ENCODE results near the gene KCNJ6.

DNA sequence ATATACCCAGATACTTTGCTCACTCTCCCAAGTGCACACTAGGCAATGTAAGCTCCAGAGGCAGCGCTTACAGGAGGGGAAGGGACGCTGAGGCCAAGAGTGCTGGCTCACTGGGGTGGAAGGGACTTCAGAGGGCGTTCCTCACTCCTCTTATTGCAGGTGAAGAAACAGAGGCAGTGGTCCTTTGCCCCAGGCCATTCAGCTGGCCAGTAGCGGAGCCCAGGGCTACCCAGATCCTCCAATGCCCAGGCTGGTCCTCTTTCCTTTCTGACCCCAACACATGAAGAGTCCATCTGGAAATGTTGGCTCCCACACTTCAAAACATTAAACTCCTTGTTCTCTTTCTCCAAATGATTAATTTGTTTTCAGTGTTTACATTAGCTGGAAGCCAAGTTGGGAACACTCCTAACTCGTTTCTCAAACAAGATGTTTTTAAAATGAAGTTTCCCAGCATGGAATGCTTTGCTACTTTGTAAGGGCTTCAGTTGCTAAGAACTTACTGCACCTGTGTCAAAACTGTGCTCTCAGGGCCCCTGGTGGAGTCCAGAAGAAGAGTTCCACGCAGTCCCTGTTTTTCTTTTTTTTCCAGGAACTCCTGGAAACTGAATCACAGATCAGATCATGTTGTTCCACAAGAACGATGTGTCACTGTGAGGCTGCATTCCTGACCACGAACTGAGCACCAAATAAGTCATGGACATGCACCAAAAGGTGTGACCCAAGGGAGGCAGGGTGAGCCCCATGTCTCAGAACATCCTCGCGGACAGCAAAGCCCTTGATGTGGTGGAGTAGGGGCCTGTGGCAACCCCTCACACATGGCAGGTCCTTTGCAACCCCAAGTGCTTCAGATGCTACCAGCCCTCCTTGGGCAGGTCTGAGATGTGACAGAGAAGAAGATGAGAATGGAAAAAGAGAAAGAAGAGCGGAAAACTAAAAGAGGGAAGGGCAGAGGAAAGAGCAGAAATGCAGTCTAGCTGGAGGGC is 257.4 kb downstream of the KCNJ6 start:
- PRO-cap: no peak
- RAMPAGE, long total RNA, 5 experiments: no peak in any of the 5 experiments
- RRBS: no CpG with 5 or more reads among the region's 11 CpGs

- PRO-cap: no peak
- RAMPAGE, long total RNA, 5 experiments: no peak in any of the 5 experiments
- RRBS: no CpG with 5 or more reads among the region's 6 CpGs
These were observed 87.3 kb downstream of the KCNJ6 start for GRCh38 chr21:37828892-37829480.

- PRO-cap: no peak
- RAMPAGE, long total RNA, 5 experiments: start-site peak on the minus strand in 2 of 5 experiments, at chr21:37916075-37916115 at its widest, 6 to 7 reads per replicate
- RRBS: 10% methylated on average over 20 of the region's 76 CpGs
These were observed at the start of gene KCNJ6 for GRCh38 chr21:37915848-37916837. KCNJ6 (minus strand) TSS chr21:37916457.

- PRO-cap: no peak
- RAMPAGE, long total RNA, 5 experiments: no peak in any of the 5 experiments
- RRBS: no CpG with 5 or more reads among the region's 25 CpGs
These were observed 135.5 kb upstream of the KCNJ15 start for GRCh38 chr21:38121183-38121782.

DNA sequence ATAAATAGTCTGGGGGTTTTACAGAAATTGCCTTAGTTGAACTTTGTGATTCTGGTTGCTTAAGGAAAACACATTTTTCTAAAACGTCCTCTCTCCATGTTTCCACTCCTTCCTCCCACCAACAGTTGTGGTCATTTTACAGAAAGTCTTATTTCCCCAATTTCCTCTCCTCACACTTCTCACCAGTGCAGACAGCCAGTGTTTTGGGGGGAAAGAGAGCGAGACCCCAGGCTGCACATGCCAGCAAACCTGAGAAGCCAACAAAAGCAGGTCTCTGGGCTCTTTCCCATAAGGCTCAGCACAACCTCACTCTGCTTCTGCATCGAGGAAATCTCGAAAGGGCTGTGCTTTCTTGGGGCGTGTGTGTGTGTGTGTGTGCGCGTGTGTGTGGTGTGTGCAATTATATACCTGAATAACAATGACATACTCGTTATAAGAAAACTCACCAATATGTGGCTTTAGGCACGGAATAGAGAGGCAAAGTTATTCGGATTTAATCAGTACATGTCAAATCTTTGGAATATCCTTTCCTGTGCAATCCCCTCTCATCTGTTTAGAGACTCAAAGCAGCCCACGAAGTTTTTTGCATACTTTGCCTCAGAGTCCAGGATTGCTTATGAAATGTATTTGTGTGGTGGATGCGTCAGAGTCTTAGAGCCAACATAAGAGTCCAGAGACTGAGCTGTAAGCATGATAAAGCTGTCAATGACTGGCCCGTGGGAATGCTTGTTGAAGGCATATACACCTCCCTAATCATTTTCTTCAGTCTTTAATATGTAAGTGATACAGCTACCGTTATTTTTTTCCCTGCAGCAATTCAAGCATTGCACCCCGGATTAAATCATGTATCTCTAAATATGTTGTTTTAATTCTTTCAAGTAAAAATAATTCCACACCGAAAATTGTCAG is 2.1 kb downstream of the KCNJ15 start:
- PRO-cap: no peak
- RAMPAGE, long total RNA, 5 experiments: start-site peak on the minus strand in 1 of 5 experiments, centred at position 340 of the sequence, 14 reads per replicate
- RRBS: no CpG with 5 or more reads among the region's 16 CpGs

GRCh38 chr21:38351581-38352646 is 95.1 kb downstream of the KCNJ15 start:
- PRO-cap: no peak
- RAMPAGE, long total RNA, 5 experiments: no peak in any of the 5 experiments
- RRBS: no CpG with 5 or more reads among the region's 12 CpGs

- PRO-cap: no peak
- RAMPAGE, long total RNA, 5 experiments: no peak in any of the 5 experiments
- RRBS: no CpG with 5 or more reads among the region's 16 CpGs
These were observed 4.3 kb downstream of the ERG start for GRCh38 chr21:38493734-38494548.

- PRO-cap: no peak
- RAMPAGE, long total RNA, 5 experiments: no peak in any of the 5 experiments
- RRBS: no CpG with 5 or more reads among the region's 4 CpGs
These were observed 19.4 kb upstream of the ETS2 start for GRCh38 chr21:38786199-38786777.

GRCh38 chr21:38787227-38788318 is 18.2 kb upstream of the ETS2 start:
- PRO-cap: bidirectional peak, plus-strand start at chr21:38787838, minus-strand start at chr21:38787660
- RAMPAGE, long total RNA, 5 experiments: no peak in any of the 5 experiments
- RRBS: 32% methylated on average over 5 of the region's 23 CpGs

GRCh38 chr21:38802592-38803633 is 2.8 kb upstream of the ETS2 start:
- PRO-cap: no peak
- RAMPAGE, long total RNA, 5 experiments: no peak in any of the 5 experiments
- RRBS: no CpG with 5 or more reads among the region's 12 CpGs

GRCh38 chr21:38804363-38805412 is 1.0 kb upstream of the ETS2 start:
- PRO-cap: bidirectional peak, plus-strand start at chr21:38805203, minus-strand start at chr21:38805130
- RAMPAGE, long total RNA, 5 experiments: no peak in any of the 5 experiments
- RRBS: 11% methylated on average over 15 of the region's 39 CpGs

DNA sequence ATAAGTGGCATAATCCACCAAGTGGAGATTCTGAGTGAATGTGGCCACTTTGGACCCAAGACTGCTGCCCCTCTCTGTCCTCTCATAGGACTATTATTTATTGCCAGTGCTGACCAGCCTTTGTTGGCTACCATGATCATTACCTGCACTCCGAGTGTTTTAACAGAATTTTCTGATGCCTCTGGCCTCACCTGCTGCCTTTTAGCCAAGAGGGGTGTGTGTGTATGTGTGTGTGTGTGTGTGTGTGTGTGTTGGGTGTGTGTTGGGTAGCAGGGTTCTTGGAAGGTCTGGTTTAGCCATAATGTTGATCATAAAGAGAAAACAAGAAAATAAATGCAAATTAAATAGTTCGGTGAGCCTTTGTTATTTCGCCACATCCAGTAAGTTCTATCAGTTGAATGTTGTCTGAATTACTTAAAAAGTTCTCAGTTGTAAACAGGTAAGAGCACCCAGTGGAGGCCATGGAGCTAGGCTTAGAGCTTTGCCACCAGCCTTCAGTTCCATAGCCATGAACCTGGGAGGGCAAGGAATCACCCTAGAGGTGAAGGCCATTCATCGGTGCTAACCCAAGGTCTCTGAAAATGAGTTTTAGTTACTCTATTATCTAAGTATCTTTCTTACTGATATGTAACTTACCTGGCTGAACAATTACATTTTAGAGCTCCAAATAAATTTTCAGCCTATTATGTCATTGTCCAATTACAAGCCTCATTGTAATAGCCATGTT is 2.8 kb downstream of the ETS2 start:
- PRO-cap: no peak
- RAMPAGE, long total RNA, 5 experiments: start-site peak on the plus strand in 1 of 5 experiments, centred at positions 83 to 227 of the sequence, 7 to 8 reads per replicate
- RRBS: no CpG with 5 or more reads among the region's 4 CpGs

DNA sequence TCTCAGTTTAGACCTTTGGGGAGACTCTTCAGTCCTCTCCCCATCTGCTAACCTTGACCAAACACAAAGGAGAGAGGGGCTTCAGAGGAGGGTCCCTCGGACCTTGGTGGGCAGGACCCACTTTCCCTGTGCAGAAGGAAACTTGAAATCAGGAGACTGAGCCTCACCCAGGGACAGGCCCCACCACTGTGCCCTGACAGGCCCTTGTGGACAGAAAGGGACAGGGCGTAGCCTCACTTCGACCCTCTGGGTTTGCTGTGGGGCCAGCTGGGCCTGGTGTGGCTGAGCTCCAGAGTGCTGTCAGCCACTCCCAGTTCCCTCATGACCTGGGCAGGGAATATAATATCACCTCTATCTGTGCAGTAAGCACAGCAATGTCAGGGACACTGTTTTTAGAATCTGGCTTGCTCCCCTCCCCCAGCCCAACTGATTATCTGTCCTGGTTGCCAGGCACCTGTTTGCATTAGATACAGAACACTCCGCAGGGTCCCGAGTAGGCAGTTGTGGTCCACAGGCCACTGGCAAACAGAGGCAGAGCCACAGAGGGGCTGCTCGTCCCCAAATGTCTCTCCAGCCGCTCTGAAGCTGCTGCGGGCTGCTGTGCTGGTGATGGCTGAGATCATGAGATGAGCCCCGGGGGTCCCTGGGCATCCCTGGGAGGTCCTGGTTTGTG is 51.4 kb downstream of the ETS2 start:
- PRO-cap: no peak
- RAMPAGE, long total RNA, 5 experiments: no peak in any of the 5 experiments
- RRBS: no CpG with 5 or more reads among the region's 9 CpGs

- PRO-cap: no peak
- RAMPAGE, long total RNA, 5 experiments: no peak in any of the 5 experiments
- RRBS: no CpG with 5 or more reads among the region's 15 CpGs
These were observed 104.9 kb downstream of the ETS2 start for GRCh38 chr21:38910263-38911345.

DNA sequence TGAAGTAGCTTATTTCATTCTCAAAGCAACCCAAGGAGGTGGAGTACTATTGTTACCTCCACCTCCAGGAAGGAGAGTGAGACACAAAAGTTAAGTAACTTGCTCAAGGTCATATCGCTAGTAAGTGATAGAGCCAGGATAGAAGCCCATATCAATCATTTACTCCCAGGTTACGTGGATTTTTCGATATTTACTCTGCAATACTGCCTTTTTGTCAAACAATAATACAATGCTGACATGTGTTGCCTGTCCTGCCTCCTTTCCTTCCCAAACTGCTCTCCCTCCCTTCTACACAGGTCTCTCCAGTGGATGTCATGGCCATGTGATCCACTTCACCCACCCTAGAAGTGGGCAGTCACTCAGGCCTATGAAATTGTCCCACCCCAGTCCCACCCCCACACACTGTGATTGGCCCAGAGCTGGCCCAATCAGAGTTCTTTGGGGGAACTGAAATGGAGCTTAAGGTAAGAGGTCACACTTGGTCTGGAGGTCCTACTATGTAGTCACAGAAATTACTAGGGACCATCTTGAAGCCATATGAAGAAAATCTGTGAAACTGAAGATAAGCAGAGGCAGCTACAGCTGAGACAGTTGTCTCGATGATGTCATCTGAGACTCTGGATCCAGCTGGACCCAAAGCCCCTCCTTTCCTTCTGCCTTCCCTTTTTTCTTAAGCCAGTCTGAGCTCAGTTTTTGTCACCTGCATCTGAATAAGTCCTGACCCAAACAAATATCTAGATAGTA is 143.1 kb downstream of the ETS2 start:
- PRO-cap: no peak
- RAMPAGE, long total RNA, 5 experiments: no peak in any of the 5 experiments
- RRBS: no CpG with 5 or more reads among the region's 4 CpGs

GRCh38 chr21:38985015-38986006 is 179.6 kb downstream of the ETS2 start:
- PRO-cap: no peak
- RAMPAGE, long total RNA, 5 experiments: no peak in any of the 5 experiments
- RRBS: 20% methylated on average over 5 of the region's 24 CpGs

DNA sequence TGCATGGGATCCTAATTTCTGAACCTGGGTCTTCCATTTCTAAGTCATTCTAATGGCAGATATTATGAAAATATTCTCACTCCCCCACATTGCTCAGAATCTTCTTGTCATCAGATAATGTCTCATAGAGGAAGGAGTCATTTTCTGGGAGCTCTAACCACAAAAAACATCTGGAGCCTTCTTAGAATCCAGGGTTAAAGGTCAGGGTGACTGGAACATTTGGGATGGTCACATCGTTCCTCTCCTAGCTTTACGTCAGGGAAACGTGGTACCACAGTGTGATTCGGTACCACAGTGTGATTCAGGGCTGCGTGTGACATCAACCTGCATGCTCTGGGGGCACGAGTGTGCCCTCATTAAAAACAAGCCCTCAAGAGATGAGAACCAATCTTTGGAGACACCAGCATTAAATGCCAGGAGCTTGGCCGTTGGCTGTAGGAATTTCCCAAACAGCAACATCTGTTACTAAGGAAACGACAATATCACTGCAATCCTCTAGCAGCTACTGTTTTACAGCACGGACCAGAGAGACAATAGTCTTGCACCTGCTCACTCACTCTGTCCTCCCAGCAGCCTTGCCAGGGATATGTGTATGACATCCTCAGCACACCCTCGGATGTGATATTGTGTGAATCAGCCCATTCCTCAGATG is 179.1 kb downstream of the PSMG1 start:
- PRO-cap: unidirectional peak, plus-strand start at position 304 of the sequence
- RAMPAGE, long total RNA, 5 experiments: no peak in any of the 5 experiments
- RRBS: no CpG with 5 or more reads among the region's 10 CpGs

DNA sequence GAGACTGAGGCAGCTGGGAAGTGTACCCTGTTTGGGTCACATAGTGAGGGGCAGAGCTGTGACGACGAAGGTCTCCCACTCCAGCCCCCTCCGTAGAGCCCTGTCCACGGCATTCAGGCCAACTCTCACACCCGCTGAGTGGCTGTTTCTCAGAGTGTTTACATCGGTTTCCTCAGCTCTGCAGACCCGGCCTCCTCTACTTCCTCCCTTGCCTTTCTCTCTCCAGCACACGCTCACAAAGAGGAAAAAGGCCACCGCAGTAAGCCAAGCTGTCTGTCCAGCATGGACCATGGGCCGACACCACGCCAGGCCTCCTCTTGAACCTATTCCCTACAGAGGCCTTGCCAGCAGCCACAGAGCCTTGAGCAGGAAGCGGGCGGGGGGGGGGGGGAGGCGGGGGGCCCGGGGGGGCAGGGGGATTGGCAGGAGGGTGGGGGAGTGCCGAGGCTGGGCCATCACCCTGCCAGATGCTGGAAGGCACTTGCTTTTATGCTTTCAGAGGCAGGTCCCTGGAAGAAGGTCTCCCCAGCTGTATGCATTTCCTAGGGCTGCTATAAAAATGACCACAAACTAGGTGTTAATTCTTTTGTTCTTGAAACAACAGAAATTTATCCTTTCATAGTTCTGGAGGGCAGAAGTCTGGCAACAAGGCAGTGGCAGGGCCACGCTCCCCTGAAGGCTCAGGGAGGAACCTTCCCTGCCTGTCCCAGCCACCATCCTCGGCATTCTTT is 178.4 kb downstream of the PSMG1 start:
- PRO-cap: bidirectional peak, plus-strand start at position 504 of the sequence, minus-strand start at position 325 of the sequence
- RAMPAGE, long total RNA, 5 experiments: no peak in any of the 5 experiments
- RRBS: no CpG with 5 or more reads among the region's 18 CpGs

DNA sequence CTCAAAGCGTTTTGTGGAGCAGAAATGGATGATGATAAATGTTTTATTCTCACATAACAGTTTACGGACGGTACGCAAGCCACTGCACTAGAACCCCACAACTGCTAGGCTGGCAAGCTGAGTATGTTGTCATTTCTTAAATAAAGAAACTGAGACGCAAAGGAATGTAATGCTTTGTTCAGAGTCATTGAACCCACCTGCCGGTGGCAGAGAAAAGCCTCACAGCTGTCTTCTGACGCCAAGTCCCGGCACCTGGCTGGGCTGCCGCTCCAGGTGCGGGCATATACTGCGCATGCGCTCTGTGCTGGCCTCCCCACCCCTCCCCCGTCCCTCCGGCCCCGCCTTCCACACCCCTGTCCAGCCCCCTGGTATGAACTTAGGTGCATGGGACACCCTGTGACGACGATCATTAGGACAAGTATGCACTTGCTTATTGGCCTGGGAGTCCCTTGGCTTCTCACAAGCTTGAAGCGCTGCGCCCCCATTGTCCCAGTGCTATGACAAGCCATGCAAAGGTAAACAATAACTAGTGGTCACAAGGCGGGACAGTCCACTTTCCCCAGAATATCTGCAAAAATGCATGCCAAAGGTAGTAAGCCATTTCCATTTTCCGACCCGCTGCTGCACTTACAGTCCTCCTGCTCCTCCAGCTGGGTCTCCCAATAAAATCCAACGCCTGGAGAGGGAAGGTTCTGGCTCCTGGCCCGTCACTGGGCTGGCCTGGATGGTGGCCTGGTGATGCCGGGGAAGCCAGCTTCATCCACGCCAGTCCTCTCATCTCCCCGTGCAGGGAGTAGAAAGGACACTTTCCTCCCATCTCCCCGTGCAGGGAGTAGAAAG is 100.5 kb downstream of the PSMG1 start:
- PRO-cap: unidirectional peak, minus-strand start at position 658 of the sequence
- RAMPAGE, long total RNA, 5 experiments: no peak in any of the 5 experiments
- RRBS: 19% methylated on average over 5 of the region's 28 CpGs

DNA sequence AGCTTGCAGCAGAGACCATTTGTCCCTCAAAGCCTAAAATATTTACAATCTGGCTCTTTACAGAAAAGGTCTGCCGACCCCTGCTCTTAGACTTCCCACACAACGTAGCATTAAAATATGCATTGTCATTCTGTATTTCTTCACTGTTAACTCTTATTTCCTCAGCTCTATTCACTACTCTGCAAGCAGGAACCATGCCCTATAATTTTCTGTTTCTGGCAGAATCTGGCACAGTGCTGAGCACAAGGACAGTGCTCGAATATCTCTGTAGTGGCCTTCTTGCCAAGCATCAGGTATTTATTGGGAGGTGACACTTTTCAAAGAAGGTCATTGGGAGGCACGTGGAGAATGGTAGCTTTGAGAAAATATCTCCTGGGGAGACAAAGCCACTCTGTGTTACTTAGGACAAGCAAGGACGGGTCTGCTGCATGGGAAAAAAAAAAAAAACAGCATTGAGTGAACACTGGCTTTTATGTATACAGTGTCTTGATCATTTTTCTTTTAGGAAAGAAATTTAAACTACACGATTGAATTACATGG is 77.9 kb downstream of the PSMG1 start:
- PRO-cap: no peak
- RAMPAGE, long total RNA, 5 experiments: no peak in any of the 5 experiments
- RRBS: no CpG with 5 or more reads among the region's 6 CpGs

Measured in stomach (tissue), 7 donors.